ENCODE measurements around a stretch of chr22.

- RRBS = no CpG with 5 or more reads among the region's 24 CpGs
Measured at GRCh38 chr22:42759204-42759703, 38.6 kb upstream of the A4GALT start.

- RRBS = no CpG with 5 or more reads among the region's 18 CpGs
Measured at GRCh38 chr22:42875939-42876529, 19.0 kb upstream of the ARFGAP3 start.

GRCh38 chr22:42892345-42893430 is 35.6 kb upstream of the ARFGAP3 start:
- RRBS = no CpG with 5 or more reads among the region's 19 CpGs

DNA sequence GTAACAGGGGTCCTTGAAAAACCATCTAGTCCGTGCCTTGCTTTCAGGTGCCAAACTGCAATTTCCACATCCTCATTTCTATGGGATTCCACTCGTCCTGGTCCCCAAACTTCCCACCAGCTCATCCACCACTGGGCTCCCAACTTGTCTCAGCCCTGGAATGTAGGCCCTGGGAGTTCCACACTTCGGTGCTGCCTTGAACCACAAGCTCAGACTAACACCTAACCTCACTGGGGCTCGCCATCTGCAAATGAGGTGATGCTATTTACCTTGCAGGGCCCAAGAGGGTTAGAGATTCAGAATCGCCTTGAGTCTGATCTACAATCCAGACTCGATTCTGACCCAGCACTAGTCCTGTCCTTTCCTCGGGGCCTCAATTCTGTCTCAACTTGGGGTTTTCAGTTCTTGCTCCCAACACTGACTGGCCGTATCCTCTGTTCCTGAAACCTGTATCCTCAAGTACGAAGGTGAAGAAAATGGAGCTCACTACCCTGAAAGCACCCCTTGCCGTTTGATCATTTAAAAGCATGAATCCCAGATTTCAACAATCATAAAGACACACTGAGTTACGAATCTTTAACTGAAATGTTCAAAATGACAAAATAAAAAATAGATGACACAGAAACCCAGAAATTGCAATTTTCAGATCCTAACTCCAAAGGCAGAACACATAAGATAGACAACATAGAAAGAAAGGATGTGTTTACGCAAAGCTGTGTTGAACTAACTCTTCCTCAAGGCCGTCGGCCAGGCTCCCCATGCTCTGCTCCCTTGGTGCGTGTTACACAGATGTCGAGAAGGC is 46.6 kb upstream of the ARFGAP3 start:
- RRBS = no CpG with 5 or more reads among the region's 16 CpGs

- RRBS = no CpG with 5 or more reads among the region's 10 CpGs
Measured at GRCh38 chr22:42905483-42906199, 48.6 kb upstream of the ARFGAP3 start.

GRCh38 chr22:42911748-42912177 is 54.7 kb upstream of the ARFGAP3 start:
- RRBS = no CpG with 5 or more reads among the region's 5 CpGs

GRCh38 chr22:42949075-42949560 is 65.8 kb downstream of the PACSIN2 start:
- RRBS = no CpG with 5 or more reads among the region's 6 CpGs

DNA sequence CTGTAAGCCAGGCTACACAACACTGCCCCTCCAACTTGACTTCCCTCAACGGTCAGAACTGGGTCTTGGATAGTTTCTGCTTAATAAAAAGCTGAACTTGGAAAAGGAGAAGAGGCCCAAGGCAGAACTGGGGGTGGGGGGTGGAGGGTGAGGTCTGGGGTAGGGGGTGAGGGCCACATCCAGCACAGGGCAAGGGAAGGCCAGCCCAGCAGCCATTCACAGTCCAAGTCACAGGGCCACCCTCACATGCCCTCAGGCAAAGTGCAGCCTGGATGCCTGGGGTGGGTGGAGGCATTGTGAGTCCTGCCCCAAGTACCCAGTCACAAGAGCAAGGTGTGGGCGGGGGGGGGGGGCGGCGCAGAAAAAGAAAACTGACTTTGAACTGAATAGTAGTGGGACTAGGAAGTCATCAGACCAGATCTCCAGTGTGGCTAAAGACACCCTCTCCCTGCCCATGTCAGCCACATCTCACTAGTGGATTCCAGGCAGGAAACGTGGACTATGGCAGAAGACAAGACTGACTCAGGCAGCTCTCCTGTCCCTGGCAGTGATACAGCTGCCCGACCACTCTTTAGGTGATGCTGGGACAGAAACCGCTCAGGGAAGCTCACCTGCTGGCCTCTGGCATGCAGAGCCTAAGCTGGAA is 52.4 kb downstream of the PACSIN2 start:
- RRBS = no CpG with 5 or more reads among the region's 7 CpGs

DNA sequence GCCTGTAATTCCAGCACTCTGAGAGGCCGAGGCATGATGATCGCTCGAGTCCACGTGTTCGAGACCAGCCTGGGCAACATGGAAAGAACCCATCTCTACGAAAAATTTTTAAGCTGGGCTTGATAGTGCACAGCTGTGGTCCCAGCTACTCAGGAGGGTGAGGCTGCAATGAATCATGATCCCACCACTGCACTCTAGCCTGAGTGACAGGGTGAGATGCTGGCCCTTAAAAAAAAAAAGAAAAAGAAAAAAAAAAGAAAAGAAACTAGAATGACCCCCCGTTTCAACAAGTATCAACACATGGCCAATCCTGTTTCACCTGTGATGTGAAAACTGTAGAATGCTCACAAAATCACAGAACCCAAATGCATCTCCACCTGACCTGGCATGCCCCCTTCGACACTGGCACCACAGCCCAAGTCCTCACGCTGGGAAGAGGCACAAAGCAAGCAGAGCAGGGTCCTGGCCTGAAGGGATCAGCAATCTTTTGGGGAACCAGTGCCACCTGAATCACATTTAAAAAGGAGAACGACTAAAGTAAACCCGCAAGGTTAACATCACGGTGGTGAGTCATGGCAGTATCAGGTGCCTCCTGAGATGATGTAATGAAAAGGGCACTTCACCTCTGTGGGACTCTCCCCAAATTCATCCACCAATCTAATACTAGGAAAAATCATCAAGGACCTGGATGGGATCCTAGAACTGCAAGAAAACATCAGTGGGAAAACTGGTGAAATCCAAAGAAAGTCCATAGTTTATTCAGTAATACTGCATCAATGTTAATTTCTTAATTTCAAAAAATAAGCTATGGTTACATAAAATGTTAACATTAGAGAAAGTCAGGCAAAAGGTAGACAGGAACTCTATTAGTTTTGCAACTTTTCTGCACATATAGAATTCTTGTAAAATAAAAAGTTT is 45.0 kb downstream of the PACSIN2 start:
- RRBS = no CpG with 5 or more reads among the region's 12 CpGs

GRCh38 chr22:43004151-43004905 is 10.6 kb downstream of the PACSIN2 start:
- RRBS = no CpG with 5 or more reads among the region's 14 CpGs

DNA sequence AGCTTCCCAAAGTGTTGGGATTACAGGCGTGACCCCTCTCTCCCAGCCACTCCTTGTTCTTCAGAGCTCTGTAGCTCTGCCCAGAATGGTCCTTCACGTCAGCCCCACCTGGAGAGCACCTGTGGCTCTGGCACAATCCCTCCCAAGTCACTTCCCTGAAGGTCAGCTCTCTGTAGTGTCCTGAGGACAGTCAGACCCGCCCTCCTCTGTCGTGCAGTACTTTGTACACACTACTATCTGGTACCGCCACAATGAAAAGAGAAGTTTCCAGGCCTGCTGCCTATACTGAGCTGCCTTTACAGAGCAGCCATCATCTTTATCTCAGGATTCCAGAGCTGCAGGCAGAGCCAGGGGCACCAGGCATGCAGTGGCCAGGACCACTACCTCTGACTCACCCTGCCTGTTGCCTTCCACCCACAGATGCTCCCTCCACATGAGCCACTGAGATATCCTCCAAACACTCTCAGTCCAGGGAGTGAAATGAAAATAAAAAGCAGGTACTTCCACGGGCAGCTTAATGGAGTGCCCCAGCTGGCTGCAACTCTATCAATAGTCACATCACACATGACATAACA is 7.4 kb downstream of the PACSIN2 start:
- RRBS = no CpG with 5 or more reads among the region's 6 CpGs

- RRBS = no CpG with 5 or more reads among the region's 4 CpGs
Measured at GRCh38 chr22:43086196-43086659, 3.0 kb downstream of the TTLL1 start.

DNA sequence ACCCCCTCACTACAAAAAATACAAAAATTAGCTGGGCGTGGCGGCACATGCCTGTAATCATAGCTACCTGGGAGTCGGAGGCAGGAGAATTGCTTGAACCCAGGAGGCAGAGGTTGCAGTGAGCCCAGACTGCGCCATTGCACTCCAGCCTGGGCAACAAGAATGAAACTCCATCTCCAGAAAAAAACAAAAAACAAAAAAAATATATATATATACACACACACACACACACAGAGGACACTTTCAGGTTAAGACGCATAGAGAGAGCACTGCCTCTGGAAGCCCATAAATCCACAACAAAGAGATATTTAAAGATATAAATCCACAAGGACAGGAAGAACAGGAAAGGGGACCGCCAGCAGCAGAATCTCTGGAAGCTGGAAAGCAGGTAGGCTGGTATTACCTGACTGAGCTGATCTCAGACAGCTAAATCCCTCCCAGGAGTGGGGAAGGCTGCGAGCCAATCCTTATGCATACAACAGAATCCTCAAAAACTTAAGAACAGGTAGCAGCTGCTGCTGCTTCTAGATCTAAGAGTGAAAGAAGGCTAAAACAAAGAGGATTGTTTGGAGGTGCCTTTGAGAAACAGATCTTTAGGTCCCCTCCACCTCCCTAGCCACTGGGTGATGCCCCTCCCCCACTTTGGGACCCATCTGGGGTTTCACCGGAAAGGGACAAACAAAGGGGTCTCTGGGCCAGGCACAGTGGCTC is 1.7 kb upstream of the MCAT start:
- RRBS = 37% methylated on average over 1 of the region's 8 CpGs

DNA sequence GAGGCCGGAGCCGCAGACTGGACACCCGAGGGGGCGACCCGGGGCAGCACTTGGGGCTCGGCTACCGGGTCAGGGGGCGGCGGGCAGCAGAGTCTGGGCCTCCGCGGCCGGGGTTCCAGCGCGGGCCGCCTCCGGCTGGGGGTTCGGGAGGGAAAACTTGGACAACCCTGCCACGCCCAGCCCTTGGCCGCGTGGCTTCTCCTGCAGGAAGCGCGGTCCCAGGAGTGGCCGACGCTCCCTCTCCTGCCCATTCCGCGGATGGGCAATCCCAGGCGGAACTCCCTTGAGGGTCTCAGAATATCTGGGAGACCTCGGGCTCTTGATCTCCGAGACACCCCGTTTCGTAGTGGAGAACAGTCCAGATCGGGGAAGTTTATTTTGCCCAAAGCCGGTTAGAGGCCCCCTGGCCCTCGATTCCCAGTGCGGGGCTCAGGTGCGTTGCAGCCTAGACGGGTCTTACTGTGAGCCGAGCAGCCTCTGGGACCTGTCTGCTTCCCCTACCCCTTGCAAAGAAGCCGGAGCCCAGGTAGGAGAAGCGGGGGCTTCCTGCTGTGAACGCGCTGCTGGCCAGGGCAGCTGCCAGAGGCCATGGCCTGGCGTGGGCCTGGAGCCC is 442 bp downstream of the TSPO start:
- RRBS = 1% methylated on average over 6 of the region's 43 CpGs

- RRBS = 54% methylated on average over 10 of the region's 38 CpGs
Measured at GRCh38 chr22:43263414-43264608, 76.9 kb upstream of the TTLL12 start.

DNA sequence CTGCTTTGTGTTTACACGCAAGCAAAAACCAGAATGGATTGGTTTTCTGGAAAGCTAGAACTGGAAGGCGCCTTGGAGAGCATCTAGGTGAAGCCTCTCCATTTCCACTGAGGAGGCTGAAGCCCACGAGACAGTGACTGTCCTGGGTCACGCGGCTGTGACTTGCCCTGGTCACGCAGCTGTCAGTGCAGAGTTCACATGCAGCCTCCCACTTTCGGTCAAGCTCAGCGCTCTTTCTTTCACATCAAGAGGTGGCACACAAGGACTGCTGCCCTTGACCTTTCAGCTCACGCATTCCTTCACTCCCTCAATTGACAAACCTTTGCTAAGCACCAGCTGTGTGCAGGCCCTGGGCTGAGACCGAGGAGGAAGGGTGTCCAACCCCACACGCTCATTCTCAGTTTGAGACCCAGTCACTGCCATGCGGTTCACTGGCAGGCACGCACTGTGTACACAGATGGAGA is 70.4 kb downstream of the SCUBE1 start:
- RRBS = no CpG with 5 or more reads among the region's 13 CpGs

- RRBS = no CpG with 5 or more reads among the region's 6 CpGs
Measured at GRCh38 chr22:44011952-44012606, 12.0 kb upstream of the PARVB start.

DNA sequence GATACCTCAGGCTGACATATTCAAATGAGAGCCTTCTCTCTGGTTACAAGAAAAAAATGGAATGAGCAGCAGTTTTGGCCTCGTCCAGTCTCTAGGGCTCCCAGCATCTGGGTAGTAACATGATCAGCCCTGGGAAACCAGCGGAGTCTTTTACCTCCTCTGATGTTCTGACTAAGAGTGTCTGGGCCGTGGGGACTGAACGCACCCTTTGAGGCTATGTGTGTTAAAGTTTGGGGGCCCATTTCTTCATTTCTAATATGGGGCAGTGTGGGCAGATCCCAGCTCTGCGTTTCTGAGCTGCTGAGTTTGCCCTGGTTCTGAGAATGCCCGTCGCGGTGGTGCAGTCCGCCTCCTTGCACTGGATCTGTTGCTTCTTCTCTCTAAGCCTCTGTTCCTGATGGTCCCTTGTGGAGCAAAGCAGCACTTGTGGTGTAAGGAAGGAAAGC is 8.1 kb downstream of the PARVB start:
- RRBS = no CpG with 5 or more reads among the region's 9 CpGs

DNA sequence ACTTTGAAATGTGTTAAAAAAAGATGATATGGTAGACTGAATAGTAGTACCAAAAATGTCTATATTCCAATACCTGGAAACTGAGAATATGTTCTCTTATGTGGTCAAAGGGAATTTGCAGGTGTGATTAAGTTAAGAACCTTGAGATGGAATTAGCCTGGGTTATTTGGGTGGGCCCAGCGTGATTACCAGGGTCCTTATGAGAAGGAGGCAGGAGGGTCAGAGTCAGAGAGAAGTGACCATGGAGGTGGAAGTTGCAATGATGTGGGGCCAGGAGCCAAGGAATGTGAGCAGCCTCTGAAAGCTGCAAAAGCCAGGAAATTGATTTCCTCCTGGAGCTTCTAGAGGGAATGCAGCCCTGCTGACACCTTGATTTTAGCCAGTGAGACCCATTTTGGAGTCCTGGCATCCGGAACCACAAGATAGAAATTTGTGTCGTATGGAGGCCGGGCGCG is 16.2 kb downstream of the PARVB start:
- RRBS = no CpG with 5 or more reads among the region's 6 CpGs

GRCh38 chr22:44068849-44069358 is 44.8 kb downstream of the PARVB start:
- RRBS = no CpG with 5 or more reads among the region's 16 CpGs

All from AG08470 (cell line).